Choroid plexus epithelial cell (primary cell): ENCODE data around the genes EFCAB3, GH2 and PRR29.

- RRBS, result no CpG with 5 or more reads among the region's 1 CpG
Measured at GRCh38 chr17:62003600-62004303, 61.3 kb downstream of the MED13 start.

GRCh38 chr17:62029754-62030231 lies 35.3 kb downstream of the MED13 start:
- RRBS, result no CpG with 5 or more reads among the region's 1 CpG

DNA sequence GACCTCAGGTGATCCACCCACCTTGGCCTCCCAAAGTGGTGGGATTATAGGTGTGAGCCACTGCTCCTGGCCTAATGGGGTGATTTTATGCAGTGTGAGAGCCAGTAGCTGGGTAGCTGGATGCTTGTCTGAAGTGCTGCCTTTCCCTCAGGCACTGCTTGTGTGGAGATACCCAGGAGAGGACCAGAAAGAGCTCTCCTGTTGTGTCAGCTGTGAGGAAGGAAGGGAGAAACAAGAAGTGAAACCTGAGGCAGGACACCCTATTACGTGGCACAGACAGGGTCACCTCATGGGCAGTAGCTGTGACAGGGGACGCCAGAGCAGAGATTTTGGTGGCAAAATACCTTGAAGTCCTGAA lies 106.4 kb upstream of the MED13 start:
- RRBS, result no CpG with 5 or more reads among the region's 2 CpGs

- RRBS, result no CpG with 5 or more reads among the region's 4 CpGs
Measured at GRCh38 chr17:62380164-62380846, at the start of gene EFCAB3. EFCAB3 (plus strand) TSS chr17:62380553.

GRCh38 chr17:62480940-62481434 lies 2.4 kb downstream of the TLK2 start:
- RRBS, result no CpG with 5 or more reads among the region's 2 CpGs

- RRBS, result no CpG with 5 or more reads among the region's 5 CpGs
Measured at GRCh38 chr17:62543485-62544514, 65.2 kb downstream of the TLK2 start.

GRCh38 chr17:62671410-62672178 lies 44.1 kb downstream of the MRC2 start:
- RRBS, result 94% methylated on average over 2 of the region's 22 CpGs

- RRBS, result no CpG with 5 or more reads among the region's 6 CpGs
Measured at GRCh38 chr17:63116851-63117560, 151.0 kb downstream of the TANC2 start.

GRCh38 chr17:63420459-63421268 lies 25.4 kb downstream of the CYB561 start:
- RRBS, result 80% methylated on average over 3 of the region's 22 CpGs

DNA sequence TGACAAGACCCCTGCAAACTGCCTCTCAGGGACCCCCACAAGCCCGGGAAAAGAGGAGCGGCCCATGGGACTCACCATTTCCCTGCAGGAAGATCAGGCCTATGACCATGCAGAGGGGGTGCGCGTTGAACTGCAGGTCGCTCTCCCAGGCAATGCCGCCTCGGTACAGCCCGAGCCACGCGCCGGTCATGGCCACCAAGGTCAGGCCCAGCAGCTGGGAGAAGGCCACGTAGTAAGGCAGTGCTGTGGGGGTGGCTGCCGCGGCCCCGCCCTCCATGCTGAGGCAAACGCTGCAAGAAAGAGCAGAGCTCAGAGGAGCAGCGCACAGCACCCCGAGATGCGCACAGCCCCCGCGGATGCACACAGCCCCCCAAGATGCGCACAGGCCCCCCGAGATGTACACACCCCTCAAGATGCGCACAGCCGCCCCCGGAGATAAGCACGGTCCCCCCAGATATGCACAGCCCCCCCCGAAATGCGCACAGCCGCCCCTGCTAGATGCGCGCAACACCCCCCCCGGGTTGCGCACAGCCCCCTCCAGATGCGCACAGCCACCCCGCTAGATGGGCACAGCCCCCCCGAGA lies 8.7 kb downstream of the CYB561 start:
- RRBS, result 29% methylated on average over 6 of the region's 37 CpGs

GRCh38 chr17:63641622-63642094 lies 19.4 kb downstream of the MAP3K3 start:
- RRBS, result no CpG with 5 or more reads among the region's 3 CpGs

DNA sequence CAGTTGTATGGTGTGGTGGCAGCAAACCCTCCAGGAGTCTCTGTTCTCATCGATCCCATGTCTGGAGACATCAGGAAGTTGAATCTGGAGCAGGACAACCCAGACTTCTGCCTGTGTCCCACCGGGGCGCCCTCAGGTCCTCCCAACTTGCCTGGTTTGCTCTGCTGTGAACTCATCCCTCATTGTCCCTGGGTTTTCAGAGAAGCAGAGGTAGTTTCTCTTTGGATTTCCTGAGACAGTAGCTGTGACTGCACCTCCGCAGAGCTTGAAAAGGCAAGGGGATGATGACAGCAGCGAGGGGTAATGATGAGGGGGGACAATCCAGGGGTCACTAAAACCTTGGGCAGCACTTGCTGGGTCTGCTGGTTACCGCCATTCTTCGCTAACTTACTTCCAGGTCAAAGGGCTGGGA lies 2.9 kb downstream of the LIMD2 start:
- RRBS, result no CpG with 5 or more reads among the region's 7 CpGs

DNA sequence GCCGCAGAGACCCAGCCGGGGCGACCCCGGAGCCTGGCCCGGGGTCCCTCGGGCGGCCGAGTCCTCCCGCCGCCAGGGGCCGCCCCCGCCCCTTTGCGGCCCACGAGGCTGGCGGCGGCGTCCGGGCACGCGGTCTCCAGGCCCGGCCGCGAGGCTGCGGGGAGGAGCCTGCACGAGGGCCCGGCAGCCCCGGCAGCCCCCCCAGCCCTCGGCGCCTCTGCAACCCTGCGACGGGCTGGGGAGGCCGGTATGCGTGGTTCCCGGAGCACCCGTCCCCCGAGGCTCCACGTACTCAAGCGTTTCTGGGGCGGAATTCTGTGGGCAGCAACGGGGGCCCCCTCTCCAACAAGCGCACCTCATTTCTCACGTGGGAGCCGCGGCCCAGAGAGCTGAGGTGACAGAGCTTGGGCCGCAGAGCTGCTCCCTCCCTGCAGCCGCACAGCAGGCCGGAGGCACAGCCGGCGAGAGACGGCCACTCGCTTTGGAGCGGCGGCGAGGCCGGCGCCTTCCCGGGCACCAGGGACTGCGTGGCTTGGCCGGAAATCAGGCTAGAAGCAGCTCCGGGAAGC lies 788 bp upstream of the LIMD2 start:
- RRBS, result 3% methylated on average over 34 of the region's 60 CpGs

DNA sequence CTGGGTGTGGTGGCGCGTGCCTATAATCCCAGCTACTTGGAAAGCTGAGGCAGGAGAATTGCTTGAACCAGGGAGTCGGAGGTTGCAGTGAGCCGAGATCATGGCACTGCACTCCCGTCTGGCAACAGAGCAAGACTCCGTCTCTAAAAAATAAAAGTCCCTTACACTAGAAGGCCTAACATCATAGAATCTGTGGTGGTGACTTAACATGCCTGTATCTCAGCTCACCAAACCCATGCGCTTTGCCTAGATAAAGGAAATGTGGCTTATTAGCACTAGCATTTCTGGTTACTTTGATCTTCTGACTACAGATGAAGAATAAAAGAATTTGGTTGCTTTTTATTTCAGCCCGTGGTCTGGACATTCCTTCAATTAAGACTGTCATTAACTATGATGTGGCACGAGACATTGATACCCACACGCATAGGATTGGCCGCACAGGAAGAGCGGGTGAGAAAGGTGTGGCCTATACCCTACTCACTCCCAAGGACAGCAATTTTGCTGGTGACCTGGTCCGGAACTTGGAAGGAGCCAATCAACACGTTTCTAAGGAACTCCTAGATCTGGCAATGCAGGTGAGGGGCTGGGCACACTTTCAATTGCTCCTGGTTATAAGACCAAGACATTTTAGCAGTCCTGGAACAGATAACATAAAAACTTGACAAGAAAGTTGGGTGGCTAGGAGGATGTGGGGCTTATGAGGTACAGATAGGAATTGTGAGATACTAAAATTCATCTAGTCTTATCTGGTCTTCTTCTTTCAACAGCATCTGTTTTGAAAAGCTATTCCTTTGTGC lies 14.2 kb upstream of the PSMC5 start:
- RRBS, result no CpG with 5 or more reads among the region's 14 CpGs

GRCh38 chr17:63817616-63818632 lies 9.3 kb upstream of the PSMC5 start:
- RRBS, result 91% methylated on average over 3 of the region's 29 CpGs

- RRBS, result no CpG with 5 or more reads among the region's 10 CpGs
Measured at GRCh38 chr17:63829794-63830516, 2.5 kb upstream of the FTSJ3 start.

DNA sequence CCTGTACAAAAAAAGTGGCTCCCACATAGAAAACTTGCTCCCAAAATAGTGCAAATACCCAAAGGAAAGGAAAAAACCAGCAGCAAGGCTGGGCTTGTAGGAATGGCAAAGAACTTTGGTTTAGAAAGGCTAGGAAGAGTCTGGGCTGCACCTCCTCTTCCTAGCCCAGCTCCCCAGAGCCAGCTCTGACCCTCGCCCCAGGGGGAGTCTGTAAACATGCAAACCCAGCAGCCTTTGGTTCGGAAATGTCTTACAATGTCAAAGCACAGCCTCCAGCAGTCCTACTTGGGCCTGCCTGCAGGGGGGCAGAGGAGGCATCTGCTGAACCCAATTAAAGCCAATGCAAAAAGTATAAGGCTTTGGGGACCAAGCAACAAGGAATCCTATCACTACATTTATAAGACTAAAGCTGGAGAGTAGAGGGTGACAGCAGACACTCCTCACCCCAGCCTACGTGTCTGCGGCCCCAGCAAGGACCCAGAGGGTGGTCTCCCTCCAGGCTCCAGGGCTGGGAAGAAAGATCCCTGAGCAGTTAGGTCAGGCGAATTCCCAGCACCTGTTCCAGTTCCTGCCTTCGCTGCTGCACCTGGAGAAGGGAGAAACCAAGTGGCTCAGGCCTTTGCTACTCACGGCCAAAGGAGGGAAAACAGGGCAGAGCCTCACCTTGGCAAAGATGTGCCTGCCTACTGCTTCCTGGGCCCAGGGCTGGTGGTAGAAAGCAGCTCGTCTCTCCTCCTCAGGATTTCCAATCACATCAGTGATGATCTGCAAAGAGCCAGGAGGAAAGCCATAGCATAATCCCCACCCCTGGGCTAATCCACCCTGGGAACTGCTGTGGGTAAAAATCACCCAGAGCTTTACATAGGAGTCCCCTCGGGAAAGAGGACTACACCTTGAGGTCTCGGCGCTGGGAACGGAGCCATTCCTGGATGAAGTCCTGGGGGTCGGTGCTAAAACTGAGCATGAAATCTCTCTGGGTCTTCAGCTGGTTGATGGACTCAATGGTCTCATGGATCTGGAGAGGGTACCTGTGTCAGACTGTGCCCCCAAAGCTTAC lies 5.3 kb upstream of the FTSJ3 start:
- RRBS, result no CpG with 5 or more reads among the region's 13 CpGs

GRCh38 chr17:63881844-63882212 lies at the start of gene GH2:
GH2 (minus strand) TSS chr17:63881944.
- RRBS, result no CpG with 5 or more reads among the region's 7 CpGs

DNA sequence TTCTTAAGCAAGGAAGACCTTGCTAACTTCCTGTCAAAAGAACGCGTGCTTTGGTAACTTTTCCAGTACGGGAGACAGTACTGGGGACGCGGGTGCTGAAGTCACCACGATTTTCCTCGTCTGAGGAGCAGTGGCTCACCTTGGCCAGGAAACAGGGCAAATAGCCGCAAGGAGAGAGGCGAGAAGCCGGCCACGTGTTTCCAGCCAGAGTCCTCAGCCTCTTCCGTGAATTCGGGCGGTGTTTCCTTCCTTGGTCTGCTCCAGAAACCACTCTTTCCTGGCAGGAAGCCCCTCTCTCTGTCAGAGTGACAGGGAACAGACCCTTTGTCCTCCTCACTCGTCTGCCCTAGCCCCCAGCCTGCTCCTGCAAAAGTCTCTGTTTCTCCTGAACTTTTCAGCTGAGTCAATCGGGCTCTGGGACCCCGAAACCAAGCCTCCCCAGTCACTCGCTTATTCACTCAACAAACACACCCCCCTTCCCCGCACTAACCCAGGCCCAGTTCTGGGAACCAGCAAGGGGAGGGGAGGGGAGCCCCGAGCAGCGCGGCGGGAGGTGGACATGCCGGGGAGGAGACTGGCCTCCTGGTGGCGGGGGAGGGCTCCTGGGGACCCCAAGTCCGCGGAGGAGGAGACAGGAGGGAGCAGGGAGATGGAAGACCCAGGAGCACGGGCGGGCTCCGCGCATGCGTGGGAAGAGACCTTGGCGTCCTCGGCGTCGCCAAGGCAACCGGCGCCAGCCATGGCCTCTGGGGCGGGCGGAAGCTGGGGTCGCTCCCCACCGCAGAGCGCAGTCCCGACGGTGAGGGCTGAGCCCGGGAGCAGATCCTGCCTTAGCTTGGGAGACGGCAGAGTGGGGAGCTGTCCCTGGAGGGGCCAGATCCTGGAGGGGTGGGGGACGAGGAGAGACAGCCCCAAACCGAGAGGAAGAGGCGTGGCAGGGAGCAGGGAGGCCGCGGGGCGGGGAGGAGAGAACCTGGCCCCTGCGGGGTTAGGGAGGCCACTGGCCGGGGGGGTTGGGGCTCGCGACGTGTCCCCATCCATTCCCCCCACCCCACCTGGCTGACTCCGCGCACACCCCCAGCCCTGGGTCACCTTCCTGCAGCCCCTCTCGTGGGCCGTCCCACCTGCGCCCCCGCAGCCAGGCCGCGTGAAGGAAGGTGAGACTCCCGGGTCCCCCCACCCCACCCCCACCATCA lies at the start of gene PRR29:
Gene PRR29, plus strand, starts transcription at position 726 of the 1,196 bp plus-strand sequence.
- RRBS, result under 1% methylated on average over 9 of the region's 67 CpGs

GRCh38 chr17:64216304-64217121 lies 46.5 kb downstream of the TEX2 start:
- RRBS, result no CpG with 5 or more reads among the region's 11 CpGs